Diencephalon (tissue), 2 donors: ENCODE results near the gene VPS8.

DNA sequence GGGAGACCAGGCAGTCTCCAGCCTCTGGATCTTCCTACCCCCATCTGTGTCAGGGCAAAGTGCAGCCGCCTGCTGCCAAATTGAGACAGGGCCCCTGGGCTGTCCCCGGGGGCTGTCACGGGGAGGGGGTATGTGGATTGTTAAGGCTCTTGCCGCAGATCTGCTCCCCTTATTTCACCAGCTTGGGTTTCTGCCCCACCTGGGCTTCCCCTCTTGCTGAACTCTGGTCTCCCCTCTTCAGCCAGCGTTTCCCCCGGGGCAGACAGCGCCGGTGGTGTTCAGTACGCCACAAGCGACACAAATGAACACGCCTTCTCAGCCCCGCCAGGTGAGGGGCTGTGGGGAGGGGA lies 1.5 kb downstream of the EIF4G1 start:
- RAMPAGE, long total RNA = no peak

- RAMPAGE, long total RNA = no peak
These were observed 10.4 kb downstream of the EIF4G1 start for GRCh38 chr3:184324582-184325419.

- RAMPAGE, long total RNA = no peak
These were observed 639 bp upstream of the FAM131A start for GRCh38 chr3:184336633-184337288.

DNA sequence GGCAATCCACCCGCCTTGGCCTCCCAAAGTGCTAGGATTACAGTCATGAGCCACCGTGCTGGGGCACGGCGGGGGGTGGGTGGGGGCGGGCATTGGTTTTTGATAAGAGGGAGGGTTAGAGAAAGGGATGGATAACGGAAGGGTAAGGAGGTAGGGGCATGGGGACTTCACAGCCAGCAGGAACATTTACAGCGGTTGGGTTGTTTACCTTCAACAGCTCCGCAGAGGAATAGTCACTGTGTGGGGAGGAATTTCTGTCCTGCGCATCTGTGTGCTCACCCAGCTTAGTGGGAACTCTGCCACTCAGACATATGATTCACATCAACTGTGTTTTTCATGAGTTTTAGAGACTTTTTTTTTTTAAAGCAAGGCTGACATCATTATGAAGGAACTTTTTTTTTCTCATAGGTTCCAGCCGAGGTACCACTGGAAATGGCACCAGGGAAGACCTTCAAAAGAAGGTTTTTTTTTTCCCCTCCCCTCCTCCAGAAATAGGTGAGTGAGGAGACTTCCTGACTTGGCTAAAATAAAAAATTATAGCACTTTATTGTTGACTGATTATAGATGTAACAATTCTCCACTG lies 19.6 kb downstream of the CHRD start:
- RAMPAGE, long total RNA = no peak

DNA sequence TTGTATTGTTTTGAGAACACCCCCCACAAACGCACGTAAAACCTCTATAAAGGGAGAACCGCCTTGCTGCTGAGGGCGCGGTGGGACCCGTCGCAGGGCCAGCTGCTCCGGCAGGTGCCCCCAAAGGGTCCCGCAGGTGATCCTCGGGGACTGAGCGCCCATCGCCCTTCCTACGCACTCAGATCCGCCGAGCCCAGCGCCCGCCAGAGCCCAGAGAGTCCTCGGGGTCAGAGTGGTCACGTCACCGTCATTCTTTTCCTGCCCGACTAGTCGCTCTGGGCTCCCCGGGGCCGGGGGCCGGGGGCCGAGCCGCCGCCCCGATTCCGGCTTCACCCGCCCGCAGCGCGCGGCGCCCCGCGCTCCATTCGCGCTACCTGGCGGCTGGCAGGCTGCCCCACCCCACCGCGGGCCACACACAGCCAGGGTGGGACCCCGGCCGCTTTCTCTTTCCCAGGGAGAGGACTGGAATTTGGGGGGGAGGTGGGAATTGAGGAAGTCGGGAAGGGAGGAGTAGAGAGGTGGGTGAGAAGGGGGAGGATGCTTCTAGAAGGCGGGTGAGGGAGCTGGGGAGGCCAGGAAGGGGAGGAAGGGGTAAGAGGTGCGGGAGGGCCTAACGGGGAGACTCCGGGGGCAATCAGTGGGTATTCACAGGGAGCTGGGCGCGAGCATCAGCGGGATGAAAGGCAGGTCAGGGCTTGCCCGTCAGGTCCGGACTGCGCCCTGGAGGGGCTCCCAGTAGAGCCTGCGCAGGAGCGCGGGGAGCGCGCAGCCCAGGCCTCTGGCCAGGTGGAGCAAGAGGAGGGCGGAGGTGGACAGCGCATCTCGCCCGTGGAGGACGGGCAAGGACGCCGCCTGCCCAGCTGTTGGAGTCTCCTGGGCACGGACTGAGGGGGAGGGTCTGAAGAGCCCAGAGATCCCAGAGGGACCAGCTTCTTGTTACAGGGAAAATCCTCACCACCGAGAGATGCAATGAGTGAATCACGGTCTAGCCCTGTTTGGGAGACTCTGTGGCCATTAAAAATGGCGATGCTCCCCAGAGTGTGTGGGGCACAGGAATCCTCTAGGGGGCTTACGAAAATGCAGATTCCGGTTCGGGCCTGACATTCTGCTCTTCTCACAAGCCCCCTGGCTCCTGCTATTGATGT lies 35.9 kb upstream of the EPHB3 start:
- RAMPAGE, long total RNA = no peak

GRCh38 chr3:184556508-184557016 lies 5.0 kb upstream of the EPHB3 start:
- RAMPAGE, long total RNA = no peak

GRCh38 chr3:184687671-184688053 lies 24.2 kb downstream of the MAGEF1 start:
- RAMPAGE, long total RNA = no peak

- RAMPAGE, long total RNA = no peak
These were observed 26.3 kb upstream of the MAGEF1 start for GRCh38 chr3:184738131-184738618.

- RAMPAGE, long total RNA = start-site peak on the plus strand at chr3:184812166-184812207, 1,459 and 1,733 reads in 2 replicates
These were observed at the start of gene VPS8 for GRCh38 chr3:184811670-184812983. VPS8 (plus strand) TSS chr3:184812166.

GRCh38 chr3:185151101-185151513 lies 1.8 kb downstream of the C3orf70 start:
- RAMPAGE, long total RNA = no peak

DNA sequence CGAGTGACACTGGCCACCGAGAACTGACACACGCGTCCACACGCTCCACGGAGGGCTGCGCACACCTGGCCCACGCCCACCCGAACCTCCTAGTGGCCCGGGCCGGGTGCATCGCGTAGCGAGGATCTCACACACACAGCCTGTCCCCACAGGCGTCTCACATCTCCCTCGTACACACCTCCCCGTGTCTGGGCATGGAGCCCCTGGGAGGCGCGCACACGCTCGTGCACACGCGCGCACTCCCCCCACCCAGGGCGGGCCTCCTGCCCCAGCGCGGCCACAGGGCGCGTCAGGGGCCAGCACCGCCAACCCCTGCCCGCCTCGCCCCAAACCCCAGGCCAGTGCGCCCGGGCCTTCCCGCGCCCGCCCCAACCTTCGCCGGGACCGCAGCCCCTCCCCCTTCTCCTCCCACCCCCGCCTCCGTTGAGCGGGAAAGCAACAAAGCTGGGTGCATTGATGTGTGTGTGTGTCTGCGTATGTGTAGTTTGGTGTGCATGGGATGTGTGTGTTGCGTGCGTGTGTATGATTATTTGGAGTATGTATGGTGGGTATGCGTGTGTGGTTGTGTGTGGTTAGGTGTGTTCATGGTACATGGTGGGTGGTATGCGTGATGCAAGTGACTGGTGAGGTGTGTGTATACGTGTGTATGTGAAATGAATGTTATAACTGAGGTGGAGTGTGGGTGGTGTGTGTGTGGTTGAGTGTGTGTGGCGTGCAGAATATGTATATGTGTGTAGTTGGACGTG lies 621 bp upstream of the C3orf70 start:
- RAMPAGE, long total RNA = no peak

DNA sequence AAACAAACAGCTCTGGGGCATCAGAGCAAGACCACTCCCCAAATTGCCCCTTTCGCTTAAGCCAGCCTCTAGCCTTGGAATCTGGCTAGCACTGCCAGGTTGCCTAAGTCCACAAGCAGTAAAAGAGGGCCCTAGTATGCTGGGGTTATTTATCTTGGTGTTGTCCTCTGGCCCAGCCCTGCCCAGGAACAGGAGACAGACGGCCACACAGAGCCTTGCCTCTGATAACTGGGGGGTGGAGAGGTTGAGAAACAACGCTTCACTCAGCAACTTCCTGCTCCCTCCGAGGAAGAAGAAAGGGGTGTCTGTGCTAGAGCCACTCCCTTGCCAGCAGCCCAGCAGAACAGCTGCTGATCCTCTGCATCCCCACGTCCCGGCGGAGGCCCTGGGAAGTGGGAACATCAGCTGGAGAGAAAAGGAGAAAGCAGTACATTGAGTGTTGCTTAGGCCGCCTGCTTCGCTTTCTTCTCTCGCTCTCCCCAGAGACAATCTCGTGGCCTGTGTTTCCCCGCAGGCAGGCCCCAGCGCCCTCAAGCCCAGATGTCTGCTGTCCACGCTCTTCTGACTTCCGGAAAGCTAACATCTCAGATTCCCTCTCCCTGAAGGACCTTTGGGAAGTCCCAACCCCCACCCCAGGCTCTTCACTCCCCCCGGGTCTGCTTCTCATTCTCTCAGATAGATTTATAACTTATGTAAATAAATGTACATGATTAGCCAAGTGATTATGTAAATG lies 22.6 kb upstream of the C3orf70 start:
- RAMPAGE, long total RNA = no peak

DNA sequence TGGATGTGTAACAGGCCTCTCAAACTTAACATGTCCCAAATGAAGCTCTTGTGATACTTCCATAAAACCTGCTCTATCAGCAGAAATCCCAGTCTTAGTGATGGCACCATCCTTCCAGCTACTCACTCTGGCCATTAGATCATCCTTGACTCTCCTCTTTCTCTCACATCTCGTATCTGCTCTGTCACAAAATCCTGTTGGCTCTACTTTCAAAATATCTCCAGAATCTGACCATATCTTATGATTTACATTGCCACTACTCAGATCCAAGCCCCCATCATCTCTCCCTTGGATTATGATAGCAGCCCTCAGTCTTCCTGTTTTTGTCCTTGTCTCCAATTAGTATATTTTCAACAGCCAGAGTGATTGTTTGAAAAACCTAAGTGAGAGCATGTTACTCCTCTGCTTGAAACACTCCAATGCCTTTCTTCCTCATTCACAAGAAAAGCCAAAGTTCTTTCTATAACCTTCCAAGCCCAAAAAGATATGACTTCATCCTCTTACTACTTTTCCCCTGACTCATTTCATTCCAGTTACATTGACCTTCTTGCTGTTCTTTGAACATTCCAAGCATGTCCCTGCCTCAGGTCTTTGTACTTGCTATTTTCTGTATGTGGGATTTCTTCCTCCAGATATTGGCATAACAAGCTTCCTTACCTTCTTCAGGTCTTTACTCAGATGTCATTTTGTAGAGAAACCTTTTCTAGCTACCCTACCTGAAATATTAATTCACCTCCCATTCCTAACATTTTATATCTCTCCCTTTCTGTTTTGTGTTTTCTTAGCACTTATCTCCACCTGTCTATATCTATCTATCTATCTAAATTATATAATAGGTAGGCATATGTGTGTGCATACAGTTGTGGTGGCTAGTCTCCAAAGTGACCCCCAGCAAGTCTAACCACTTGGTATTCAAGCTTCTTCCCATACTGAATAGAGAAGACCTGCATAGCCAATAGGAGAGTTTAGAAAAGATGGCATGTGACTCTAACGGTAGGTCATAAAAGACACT lies 28.3 kb downstream of the EHHADH start:
- RAMPAGE, long total RNA = no peak

DNA sequence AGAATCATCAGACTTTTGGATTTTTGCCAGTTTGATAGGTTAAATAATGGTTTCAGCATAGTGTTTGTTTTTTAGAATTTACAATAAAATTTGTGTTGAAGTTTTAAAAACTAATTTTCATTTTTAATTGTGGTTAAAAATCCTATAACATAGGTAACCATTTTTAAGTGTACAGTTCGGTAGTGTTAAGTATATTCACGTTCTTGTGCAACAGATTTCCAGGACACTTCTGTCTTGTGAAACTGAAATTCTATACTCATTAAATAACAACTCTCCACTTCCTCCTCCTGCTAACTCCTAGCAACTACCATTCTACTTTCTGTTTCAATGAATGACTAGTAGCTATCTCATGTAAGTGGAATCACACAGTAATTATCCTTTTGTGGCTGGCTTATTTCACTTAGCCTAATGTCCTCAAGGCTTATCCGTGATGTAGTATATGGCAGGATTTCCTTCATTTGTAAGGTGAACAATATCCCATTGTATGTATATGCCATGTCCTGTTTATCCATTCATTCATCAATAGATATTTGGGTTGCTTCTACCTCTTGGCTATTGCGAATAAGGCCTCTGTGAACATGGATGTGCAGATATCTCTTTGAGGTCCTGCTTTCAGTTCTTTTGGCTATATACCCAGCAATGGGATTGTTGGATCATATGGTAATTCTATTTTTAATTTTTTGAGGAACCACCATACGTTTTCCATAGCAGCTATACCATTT lies 30.5 kb upstream of the MAP3K13 start:
- RAMPAGE, long total RNA = no peak

DNA sequence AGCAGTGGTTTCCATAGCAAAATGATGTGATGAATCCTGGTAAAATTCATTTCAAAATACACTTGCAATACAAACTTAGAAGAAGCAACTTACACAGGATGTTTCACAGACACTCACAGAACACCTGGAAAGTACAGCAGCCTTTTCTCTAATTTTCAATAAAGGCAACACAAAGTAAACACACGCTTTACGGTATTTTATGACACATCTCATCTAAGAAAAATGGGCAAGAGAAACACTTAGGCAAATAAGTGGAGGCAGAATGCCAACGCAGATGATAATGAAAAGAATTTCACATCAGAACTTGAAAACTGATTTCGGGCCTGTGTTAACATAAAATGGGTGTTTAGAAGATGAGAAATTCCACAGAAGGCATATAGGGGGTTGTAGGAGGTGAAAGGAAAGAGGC lies 25.7 kb upstream of the MAP3K13 start:
- RAMPAGE, long total RNA = no peak

GRCh38 chr3:185379017-185379538 lies 16.1 kb downstream of the MAP3K13 start:
- RAMPAGE, long total RNA = no peak

DNA sequence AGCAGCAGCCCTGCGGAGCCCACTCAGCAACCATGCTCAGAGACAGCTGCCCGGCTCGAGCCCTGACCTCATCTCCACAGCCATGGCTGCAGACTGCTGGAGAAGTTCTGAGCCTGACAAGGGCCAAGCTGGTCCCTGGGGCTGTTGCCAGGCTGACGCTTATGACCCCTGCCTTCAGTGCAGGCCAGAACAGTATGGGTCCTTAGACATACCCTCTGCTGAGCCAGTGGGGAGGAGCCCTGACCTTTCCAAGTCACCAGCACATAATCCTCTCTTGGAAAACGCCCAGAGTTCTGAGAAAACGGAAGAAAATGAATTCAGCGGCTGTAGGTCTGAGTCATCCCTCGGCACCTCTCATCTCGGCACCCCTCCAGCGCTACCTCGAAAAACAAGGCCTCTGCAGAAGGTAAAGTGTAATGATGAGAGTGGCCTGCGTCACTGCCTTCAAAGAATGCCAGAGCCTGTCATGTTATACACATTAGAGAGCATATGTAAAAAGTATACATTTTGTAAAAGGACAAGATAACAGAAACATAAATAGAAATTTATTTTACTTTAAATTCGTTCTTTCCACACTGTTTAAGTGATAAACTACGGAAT lies 25.4 kb downstream of the TMEM41A start:
- RAMPAGE, long total RNA = no peak

GRCh38 chr3:185489970-185490791 lies 8.7 kb downstream of the TMEM41A start:
- RAMPAGE, long total RNA = no peak

- RAMPAGE, long total RNA = no peak
These were observed 14.3 kb downstream of the SENP2 start for GRCh38 chr3:185600284-185600955.

DNA sequence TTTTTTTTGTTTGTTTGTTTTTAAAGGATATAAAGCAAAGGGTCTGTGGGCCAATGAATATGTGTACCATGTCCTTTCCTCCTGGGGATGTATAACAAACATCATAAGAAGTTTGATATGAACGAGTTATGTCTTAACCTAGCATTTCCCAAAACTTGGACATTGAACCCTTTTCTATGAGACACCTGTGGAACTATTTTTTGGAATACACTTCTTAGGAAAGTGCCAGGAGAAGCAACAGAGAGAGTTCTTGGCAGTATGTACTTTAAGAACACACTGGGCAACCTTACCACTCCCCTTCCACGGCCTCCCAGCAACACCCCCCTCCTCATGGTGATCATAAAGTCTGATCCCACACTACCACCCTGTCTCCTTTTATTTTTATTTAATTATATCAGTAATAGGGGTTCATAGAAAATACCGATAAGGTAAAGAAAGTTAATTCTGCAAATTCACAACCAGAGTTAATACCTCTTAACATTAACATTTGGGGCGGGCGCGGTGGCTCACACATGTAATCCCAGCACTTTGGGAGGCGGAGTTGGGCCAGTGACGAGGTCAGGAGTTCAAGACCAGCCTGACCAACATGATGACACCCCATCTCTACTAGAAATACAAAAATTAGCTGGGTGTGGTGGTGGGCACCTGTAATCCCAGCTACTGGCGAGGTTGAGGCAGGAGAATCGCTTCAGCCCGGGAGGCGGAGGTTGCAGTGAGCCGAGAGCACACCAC lies 48.2 kb downstream of the SENP2 start:
- RAMPAGE, long total RNA = no peak